ENCODE results near the genes ZNF543, ZNF548, ZNF550, ZNF587B, ZNF418 and ZNF446.

DNA sequence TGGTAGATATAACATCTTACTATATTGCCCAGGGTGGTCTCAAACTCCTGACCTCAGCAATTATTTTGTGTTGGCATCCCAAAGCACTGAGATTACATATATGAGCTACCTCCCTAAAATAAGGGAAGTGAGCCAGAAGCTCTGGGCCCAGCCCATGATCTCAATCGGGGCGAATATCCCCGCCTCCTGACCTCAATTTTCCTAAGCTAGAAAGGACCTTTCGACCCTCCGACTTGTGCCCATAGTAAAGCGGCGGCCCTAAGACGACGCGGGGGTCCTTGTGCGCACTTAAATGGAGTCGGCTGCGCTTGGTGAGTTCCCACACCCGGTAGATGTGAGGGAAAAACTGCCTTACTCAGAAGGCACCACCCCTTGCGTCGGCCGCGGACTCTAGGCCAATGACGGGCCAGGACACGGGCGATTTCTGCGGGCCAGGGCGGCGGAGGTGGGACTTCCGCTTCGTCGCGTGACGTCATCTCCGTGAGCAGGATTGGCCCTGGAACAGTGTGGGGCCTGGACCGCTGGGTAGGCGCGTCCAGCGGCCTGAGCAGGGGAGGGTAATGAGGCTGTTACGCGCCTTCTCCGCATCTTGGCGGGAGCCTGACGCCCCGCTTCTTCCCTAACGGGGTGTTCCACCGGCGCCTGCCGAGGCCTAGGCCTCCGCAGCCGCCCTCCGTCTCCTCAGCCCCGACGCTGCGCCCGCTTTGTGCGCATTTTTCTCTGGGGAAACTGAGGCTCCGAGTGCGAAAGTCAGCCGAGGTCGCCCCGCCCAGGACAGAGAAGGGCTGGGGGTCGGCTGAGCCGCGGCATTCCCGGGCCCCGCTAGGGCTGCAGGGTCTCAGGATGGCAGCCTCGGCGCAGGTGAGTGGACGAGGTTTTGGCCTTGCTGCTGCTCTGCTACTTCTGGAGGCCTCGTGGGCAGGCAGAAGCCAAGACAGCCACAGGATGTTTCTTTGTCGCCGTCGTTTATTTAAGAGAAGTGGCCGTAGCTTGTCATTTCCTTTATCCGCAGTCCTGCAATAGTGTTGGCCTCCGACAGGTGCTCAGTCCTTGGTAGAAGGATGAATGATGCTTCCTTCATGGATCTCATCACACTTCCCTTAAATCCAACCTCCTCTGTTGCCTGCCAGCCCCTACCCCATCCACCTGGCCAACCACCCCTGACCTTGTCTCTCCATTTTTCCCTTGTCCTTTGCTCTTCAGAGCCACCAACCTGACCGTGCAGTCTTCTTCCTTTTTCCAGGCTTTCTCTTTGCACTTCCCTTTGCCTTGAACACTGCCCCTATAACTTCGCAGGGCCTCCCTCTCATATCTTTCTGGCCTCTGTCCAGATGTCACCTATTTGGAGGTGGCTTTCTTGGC, at the start of gene ZNF543:
Gene ZNF543, plus strand, starts transcription at position 462 of the 1,362 bp plus-strand sequence.
- CAGE, long polyA plus RNA = no peak
- RRBS = no CpG with 5 or more reads among the region's 74 CpGs

GRCh38 chr19:57368746-57369088, 5.4 kb downstream of the TRAPPC2B start:
- CAGE, long polyA plus RNA = no peak
- RRBS = no CpG with 5 or more reads among the region's 2 CpGs

- CAGE, long polyA plus RNA = no peak
- RRBS = no CpG with 5 or more reads among the region's 41 CpGs
Observed at GRCh38 chr19:57389566-57390194, at the start of gene ZNF548. Gene ZNF548, plus strand, starts transcription at chr19:57389854.

DNA sequence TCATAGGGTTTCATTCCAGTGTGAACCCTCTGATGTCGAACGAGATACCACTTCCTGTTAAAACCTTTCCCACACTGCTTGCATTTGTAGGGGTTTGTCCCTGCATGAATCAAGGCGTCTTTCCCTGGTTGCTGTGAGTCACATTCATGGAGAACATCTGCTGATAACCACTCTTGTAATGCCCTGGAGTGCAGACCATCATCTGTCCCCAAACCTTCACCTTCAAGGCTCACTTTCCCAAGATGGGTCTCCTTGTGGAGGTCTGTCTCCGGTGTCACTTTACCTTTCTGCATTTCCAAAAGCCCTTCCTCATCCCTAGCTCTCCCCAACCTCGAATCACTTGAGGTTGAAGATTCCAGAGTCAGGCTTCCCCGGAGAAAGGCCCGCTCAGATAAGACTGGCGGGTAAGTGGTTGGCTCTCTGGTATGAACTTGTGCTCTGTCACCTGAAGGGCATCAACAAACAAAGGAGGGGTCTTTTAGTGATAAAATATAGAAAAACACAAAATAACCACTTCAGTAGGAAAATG, 12.1 kb downstream of the ZNF550 start:
- CAGE, long polyA plus RNA = no peak
- RRBS = 100% methylated on average over 2 of the region's 8 CpGs

GRCh38 chr19:57559456-57560213, at the start of gene ZNF550:
Gene ZNF550, minus strand, starts transcription at chr19:57559863.
- CAGE, long polyA plus RNA = no peak
- RRBS = 1% methylated on average over 31 of the region's 59 CpGs

GRCh38 chr19:57780008-57780995, 10.8 kb downstream of the ZNF586 start:
- CAGE, long polyA plus RNA = no peak
- RRBS = no CpG with 5 or more reads among the region's 4 CpGs

- CAGE, long polyA plus RNA = no peak
- RRBS = under 1% methylated on average over 13 of the region's 55 CpGs
Observed at GRCh38 chr19:57819447-57820480, 5.1 kb upstream of the ZNF552 start.

DNA sequence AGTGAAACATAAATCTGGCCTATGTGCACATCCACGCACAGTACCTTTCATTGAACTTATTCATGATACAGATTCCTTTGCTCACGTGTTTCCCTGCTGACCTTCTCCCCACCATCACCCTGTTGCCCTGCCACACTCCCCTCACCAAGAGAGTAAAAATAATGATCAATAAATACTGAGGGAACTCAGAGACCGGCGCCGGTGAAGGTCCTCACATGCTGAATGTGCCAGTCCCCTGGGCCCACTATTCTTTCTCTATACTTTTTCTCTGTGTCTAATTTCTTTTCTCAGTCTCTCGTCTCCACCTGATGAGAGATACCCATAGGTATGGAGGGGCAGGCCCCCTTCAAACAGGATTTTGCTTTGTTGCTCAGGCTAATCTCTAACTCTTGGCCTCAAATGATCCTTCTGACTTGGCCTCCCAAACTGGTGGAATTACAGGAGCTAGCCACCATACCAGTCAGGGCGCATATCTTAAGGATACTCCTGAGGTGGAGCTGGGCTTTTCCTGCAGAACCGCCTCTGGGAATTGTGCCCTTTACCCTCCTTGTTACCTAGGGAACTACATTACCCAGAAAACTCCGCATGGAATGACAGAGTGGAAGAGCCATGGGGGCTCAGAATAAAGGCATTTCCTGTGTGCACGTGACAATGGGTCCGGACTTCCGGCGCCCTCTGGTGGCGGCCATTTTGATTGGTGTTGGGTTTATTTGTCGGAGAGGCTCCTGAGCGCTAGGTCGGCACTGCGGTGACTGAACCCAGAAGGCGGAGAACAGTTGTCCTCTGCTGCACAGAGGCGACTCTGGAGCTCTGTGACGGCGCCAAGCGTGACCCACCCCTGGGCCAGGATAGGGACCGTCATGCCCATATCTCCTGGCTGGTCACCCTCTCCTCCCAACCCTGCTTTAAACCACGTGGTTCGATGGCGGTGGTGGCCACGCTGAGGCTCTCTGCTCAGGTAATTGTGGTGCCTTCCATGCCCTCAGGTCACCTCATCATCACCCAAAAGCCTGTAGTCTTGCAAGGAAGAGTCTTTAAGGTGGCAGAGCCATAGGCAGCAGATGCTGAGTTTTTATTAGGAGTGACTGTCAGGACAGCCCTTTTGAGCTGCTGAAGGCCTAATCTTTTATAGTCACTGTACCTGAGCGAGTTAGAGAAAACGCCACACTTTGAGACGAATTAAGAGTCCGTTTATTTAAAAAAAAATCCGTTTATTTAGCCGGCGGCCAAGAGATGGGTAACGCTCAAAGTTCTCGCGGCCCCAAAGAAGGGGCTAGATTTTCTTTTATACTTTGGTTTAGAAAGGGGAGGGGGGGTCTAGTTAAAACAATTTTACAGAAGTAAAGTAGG, at the start of gene ZNF587B:
Gene ZNF587B, plus strand, starts transcription at position 693 of the 1,350 bp plus-strand sequence.
- CAGE, long polyA plus RNA = no peak
- RRBS = no CpG with 5 or more reads among the region's 38 CpGs

DNA sequence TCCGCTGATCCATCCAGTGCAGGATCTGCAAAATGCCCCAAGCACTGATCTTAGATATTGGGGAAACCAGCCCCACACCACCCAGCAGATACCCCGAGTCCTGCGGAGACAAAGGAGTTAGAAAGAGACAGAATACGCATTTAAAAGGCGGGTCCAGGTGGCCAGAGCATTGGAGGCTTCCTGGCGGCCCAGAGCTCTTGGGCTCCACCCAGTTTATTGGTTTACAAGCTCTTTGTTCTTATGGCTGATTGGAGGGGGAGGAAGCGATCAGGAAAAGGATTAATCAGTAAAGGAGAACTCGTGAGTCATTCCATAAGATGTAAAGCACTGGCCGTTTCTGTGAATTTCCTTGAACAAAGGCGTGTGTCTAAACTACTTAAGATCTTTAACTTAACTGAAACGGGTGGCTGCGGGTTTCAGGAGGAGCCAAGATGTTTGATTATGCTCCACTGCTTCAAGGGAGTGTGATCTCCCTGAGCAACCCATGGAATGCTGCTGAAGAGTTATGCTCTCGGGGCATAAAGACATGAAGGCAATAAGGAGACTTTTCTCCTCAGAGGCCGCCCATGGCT, 964 bp downstream of the ZNF587 start:
- CAGE, long polyA plus RNA = no peak
- RRBS = no CpG with 5 or more reads among the region's 14 CpGs

DNA sequence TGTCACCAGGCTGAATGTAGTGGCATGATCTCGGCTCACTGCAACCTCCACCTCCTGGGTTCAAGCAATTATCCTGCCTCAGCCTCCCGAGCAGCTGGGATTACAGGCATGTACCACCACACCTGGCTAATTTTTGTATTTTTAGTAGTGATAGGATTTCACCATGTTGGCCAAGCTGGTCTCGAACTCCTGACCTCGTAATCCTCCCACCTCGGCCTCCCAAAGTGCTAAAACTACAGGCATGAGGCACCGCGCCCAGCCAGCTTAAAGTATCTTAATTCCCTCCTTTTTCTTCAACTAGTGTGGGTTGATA, 11.4 kb downstream of the ZNF814 start:
- CAGE, long polyA plus RNA = no peak
- RRBS = no CpG with 5 or more reads among the region's 7 CpGs

GRCh38 chr19:57934656-57935714, at the start of gene ZNF418:
Gene ZNF418, minus strand, starts transcription at chr19:57935402.
- CAGE, long polyA plus RNA = no peak
- RRBS = 8% methylated on average over 16 of the region's 57 CpGs

DNA sequence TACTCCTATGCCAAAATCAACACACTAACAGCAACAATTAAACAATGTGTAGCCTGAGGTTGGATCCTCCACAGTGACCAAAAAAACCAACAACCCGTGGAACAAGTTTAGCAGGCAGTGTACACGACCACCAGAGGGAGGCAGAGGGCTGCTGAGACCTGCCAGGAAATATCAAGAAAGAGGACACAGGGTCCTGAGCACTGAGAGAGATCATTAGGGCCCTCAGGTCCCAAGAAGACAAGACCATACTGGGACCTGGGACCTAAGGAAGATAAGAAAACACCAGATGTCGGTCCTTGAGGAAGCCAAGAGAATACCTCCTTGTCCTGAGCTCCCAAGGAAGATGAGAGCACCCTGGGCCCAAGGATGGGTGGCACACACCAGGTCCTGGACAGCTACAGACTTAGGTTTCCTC, 895 bp upstream of the ZNF274 start:
- CAGE, long polyA plus RNA = no peak
- RRBS = no CpG with 5 or more reads among the region's 3 CpGs

DNA sequence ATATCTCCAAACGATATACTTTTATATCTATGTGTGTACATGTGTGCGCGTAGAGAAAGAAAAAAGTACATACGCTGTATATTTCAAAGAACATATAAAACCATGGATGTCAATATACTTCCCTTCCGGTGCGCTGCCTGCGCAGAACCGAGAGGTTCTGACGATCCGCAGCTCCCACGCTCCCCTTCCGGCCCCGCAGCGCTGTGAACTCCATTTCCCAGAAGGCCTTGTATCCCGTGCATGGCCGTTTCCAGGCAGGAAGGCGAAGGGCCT, 205 bp upstream of the ERVK3-1 start:
- CAGE, long polyA plus RNA = no peak
- RRBS = 2% methylated on average over 8 of the region's 17 CpGs

GRCh38 chr19:58474576-58475054, 1.5 kb upstream of the ZNF446 start:
- CAGE, long polyA plus RNA = no peak
- RRBS = no CpG with 5 or more reads among the region's 7 CpGs

- CAGE, long polyA plus RNA = no peak
- RRBS = 2% methylated on average over 23 of the region's 67 CpGs
Observed at GRCh38 chr19:58476076-58477041, at the start of gene ZNF446. Gene ZNF446, plus strand, starts transcription at chr19:58476352.

DNA sequence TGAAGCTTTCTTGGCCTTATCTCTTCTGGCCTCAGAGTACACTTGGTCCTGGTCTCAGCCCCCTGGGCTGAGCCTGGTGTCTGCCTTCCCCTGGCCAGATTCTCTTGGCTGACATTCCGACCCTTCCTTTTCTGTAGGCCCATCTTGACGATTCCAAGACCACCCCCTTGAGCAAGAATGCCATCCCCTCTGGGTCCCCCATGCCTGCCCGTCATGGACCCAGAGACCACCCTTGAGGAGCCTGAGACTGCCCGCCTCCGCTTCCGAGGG, 825 bp downstream of the ZNF446 start:
- CAGE, long polyA plus RNA = no peak
- RRBS = no CpG with 5 or more reads among the region's 6 CpGs

DNA sequence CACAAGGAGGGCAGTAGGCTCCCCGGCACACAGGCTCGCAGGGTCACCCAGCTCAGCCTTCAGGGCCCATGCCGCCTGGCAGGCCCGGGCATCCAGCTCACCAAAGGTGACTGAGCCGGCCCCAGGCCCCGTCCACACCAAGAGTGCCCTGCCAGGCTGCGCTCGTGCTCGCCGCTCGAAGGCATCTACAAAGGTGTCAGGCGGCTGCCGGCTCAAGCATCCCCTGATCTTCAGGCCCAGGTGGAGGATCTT, 447 bp downstream of the SLC27A5 start:
- CAGE, long polyA plus RNA = no peak
- RRBS = 86% methylated on average over 5 of the region's 13 CpGs

- CAGE, long polyA plus RNA = no peak
- RRBS = 90% methylated on average over 7 of the region's 36 CpGs
Observed at GRCh38 chr19:58516959-58517338, 2.7 kb downstream of the ZBTB45 start.

DNA sequence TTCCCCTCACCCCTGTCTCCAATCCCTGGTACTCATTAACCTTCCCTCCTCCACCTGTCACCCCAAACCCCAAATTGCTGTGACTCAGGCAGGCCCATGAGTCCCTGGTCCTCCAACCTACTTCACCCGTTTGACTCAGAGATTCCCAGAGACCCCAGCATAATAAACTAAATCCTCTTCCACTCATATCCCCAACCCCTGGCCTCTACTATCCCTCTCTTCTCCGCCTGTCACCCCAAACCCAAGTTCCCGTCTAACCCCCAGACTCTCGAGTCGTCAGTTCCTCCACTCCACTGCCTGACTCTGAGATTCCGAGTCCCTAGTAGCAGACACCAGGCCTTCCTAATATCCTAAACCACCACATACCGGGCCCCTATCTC, 711 bp downstream of the UBE2M start:
- CAGE, long polyA plus RNA = no peak
- RRBS = no CpG with 5 or more reads among the region's 7 CpGs

- CAGE, long polyA plus RNA = no peak
- RRBS = no CpG with 5 or more reads among the region's 24 CpGs
Observed at GRCh38 chr19:58570898-58571597, 2.1 kb downstream of the MZF1 start.

All from BJ (cell line).